Esophagus squamous epithelium (tissue), 4 donors: ENCODE measurements around the genes TMEM106B and VWDE.

DNA sequence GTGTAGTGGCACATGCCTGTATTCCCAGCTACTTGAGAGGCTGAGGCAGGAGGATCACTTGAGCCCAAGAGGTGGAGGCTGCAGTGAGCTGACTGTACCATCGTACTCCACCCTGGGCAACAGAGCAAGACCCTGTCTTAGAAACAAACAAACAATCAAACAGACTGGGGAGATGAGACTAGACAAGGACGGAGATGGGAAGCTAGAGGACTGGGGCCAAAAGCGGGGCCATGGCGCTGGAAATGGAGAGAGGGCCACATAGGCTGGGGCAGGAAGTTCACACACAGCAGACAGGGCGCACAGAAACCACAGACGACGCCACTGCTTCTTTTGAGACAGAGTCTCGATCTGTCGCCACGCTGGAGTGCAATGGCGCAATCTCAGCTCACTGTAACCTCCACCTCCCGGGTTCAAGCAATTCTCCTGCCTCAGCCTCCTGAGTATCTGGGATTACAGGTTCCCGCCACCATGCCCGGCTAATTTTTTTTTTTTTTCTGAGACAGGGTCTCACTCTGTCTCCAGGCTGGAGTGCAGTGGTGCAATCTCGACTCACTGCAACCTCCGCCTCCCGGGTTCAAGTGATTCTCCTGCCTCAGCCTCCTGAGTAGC is 24.5 kb downstream of the DAGLB start:
- PRO-cap = no peak
- RAMPAGE, long total RNA, 4 experiments = no peak in any of the 4 experiments

DNA sequence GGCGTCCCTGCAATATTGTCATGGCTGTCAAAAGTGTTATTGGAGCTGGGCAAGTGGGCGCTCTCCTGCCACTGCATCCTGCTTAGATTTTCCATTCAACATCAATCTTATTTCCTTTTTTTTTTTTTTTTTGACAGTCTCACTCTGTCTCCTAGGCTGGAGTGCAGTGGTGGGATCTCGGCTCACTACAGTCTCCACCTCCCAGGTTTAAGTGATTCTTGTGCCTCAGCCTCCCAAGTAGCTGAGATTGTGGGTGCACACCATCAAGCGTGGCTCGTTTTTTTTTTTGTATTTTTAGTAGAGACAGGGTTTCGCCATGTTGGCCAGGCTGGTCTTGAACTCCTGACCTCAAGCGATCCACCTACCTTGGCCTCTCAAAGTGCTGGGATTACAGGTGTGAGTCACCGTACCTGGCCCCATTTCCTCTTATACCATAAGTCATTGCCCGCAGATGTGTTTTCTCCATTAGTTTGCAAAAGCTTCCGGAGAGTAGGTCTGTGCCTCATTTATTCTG is 119.9 kb upstream of the CCZ1B start:
- PRO-cap = no peak
- RAMPAGE, long total RNA, 4 experiments = no peak in any of the 4 experiments

- PRO-cap = no peak
- RAMPAGE, long total RNA, 4 experiments = no peak in any of the 4 experiments
Measured at GRCh38 chr7:7260771-7261281, 78.5 kb downstream of the C1GALT1 start.

DNA sequence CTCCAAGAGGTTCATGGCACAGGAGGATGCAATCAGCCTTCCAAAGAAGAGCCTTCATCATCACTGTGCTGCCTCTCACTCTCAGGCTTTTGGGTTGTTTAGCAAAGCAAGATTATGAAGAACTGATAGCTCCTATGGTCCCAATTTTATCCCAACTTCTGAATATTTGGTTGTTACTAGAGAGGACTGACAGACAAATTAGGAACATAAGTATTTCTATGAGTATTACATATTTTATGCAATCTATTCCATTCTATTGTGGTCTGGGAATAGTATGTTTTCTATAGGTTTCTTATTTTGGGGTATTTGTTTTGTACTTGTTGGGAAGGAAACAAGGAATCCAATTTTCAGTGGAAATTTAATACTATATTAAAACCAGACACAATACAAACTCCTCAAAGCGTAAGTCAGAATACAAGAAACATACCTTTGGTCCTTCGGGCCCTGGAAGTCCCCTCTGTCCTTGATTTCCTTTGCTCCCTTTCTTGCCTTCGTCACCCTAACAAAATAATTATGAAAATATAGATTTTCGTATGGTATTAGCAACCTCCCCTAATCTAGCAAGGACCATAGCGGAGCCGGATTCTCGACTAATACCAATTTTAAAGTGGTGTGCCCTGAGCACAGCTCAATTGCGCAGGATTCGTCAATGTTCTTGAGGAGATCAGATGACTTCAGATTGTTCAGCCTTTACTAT is 95.2 kb downstream of the COL28A1 start:
- PRO-cap = no peak
- RAMPAGE, long total RNA, 4 experiments = no peak in any of the 4 experiments

DNA sequence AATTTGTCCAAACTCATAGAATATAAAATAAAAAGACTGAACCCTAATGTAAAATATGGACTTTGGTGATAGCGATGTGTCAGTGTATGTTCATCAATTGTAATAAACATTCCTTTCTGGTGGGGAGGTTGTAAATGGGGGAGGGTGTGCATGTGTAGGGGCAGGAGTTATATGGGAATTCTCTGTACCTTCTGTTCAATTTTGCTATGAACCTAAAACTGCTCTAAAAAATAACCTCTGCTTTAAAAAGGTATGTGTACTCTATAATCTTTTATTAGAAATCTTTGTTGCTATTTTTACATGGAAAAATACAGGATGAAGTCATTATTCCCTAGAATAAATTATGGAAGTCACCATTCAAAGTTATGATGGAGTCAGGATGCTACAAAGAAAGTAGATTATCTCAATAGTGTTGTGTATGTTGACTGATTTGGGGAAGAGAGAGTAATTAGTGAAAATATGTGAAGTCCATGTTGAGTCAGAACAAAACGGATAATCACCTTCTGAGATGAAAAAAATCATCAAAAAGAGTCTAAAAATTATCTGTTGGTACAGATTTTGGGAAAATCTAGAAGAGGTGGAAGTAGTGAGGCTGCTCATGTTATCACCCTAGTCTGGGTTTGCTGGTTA is 12.6 kb downstream of the RPA3 start:
- PRO-cap = no peak
- RAMPAGE, long total RNA, 4 experiments = no peak in any of the 4 experiments

GRCh38 chr7:7715551-7716286 is 2.7 kb downstream of the RPA3 start:
- PRO-cap = no peak
- RAMPAGE, long total RNA, 4 experiments = no peak in any of the 4 experiments

DNA sequence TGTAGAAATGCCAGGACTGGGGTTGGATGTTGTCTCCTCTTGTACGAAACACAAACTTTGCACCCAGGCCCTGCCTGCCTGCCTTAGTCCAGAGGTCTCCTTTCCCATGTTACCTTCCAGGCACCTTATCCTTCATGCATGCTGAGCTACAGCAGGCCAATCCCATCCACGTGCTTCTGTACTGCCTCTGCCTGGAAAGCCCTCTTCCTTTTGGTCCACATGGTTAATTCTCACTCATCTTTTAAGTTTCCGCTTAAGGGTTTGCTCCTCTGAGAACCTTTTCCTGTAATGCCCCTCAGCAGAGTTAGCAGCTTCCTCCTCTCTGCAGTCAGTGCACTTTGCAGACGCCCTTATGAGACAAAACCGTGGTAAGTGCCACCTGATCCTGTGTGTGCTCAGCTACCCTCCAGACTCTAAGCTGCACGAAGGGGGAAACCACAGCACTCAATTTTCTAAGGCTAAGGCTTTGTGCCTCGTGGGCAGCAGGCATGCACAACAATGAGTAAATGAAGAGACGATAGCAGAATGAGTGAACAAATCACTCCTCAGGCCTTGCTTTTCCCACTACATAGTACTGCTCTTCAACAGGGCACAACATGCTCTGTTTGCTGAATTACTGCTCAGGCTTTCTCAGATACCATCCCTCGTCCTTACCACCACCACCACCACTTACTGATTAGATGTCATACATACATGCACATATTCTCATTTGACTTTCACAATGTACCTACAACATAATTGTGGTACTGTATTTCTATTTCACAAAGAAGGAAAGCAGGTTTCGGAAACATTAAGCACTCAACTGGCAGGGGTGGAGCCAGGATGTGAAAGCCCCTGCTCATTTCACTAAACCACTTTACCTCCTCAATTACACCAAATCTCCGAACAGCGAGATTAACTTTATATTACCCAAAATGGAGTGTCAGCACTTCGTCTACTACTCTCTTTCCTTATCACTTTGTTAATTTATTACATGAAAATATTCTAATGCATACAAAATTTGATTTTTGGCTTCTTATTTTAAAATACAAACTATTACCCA is 85.5 kb downstream of the ICA1 start:
- PRO-cap = bidirectional peak, plus-strand start at position 382 of the sequence, minus-strand start at position 354 of the sequence
- RAMPAGE, long total RNA, 4 experiments = no peak in any of the 4 experiments

- PRO-cap = no peak
- RAMPAGE, long total RNA, 4 experiments = no peak in any of the 4 experiments
Measured at GRCh38 chr7:8254489-8254993, 7.4 kb downstream of the ICA1 start.

DNA sequence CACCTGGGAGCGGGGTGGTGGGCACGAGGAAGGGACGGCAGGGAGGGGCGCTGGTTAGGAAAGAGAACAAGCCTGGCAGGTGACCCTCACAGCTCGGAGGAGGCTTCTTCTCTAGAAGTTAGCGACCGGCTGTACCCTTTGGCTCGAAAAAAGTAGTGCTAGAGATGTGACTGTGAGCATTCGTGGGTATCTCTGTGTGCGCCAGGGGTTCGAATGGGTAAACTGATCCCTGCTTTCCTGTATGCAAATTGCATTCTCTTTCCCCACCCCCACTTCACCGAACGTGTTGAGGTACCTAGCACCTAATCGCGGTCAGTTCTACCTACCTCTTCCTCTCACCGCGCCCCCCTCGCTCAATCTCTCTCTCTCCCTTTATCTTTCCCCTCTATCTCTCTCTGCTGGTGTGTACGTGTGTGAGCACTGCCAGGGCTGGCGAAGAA is 1.4 kb downstream of the NXPH1 start:
- PRO-cap = no peak
- RAMPAGE, long total RNA, 4 experiments = no peak in any of the 4 experiments

DNA sequence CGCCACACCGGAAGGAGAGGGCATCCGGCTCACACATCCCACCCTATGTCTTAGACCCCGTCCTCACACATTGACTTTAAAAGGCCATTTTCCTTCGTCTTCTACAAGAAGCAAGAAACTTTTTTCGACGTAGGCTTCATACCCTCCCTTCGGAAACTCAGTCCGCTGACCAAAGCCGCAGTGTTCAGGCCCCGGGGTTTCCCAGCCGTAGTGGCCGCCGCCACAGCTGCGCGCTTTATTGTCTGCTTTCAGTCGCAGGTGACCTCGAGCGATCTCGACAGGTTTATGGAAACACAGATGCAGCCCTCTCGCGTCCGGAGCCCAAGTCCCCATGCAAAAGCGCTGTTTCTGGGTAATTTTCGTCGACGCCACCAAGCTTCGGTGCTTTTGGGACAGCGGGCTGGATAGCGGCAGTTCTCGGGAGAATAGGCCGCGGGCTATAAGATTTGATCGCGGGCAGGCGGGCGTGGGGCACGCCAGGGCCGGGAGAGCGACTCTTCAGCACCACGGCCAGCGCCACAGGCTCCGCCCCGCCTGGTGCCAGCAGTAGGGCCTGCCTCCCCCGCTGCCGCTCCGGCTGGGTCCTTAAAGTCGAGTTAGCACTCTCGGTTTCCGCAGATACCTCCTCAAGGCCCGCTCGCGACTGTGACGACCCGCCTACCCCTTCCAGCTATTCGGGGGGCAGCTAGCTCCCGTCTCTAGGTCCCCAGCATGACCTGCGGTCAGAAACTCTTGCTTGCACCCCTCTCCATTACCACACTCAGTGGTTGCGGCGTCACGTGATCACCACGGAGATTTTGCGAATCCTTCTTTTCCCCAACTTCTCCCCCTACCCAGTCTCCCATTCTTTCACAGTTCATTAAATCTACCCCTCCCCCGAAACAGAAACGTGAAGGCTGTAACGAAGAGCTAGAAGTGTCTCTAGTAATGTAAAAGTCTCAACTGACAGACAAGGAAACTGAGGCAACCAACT is 9.4 kb downstream of the NXPH1 start:
- PRO-cap = no peak
- RAMPAGE, long total RNA, 4 experiments = no peak in any of the 4 experiments

DNA sequence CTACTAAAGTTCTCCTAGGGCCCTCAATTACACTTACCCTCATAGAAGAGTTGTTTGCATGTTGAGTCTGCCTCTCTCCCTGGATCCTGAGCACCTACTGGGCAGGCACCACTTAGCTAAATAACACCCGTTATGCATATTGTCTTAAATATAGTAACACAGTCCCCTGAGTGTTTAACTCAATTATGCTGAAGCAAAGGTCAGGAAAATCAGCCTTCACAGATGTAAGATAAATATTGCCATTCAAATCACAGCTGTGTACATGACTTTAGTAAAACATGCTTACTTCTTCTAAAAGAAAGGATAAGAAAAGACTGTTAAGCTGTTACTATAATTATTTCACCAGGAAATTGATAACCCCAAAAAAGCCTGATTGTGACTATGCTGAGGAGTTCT is 700.2 kb downstream of the NDUFA4 start:
- PRO-cap = no peak
- RAMPAGE, long total RNA, 4 experiments = no peak in any of the 4 experiments

DNA sequence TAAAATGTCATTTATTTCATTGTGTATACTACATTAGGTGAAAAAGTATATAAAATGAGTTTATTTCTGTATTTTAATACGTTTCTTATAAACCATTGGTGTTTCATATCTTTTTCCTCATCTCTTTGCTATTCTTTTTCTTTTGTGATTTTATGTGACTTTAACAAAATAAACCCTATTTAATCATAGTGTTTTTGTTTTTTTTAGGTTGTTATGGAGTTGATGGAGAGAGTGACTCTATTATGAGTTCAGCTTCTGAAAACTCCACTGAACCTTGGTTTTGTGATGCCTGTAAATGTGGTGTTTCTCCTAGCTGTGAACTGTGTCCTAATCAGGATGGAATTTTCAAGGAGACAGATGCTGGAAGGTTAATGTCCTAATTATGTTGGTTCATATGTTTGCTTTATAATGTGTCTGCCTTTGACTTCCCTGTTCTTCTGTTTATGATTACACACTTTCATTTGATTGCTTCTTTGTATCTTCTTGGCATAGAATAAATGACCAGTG is 39.9 kb downstream of the PHF14 start:
- PRO-cap = no peak
- RAMPAGE, long total RNA, 4 experiments = no peak in any of the 4 experiments

GRCh38 chr7:11090828-11091361 is 117.2 kb downstream of the PHF14 start:
- PRO-cap = no peak
- RAMPAGE, long total RNA, 4 experiments = no peak in any of the 4 experiments

GRCh38 chr7:12031748-12032072 is 179.4 kb upstream of the TMEM106B start:
- PRO-cap = no peak
- RAMPAGE, long total RNA, 4 experiments = no peak in any of the 4 experiments

DNA sequence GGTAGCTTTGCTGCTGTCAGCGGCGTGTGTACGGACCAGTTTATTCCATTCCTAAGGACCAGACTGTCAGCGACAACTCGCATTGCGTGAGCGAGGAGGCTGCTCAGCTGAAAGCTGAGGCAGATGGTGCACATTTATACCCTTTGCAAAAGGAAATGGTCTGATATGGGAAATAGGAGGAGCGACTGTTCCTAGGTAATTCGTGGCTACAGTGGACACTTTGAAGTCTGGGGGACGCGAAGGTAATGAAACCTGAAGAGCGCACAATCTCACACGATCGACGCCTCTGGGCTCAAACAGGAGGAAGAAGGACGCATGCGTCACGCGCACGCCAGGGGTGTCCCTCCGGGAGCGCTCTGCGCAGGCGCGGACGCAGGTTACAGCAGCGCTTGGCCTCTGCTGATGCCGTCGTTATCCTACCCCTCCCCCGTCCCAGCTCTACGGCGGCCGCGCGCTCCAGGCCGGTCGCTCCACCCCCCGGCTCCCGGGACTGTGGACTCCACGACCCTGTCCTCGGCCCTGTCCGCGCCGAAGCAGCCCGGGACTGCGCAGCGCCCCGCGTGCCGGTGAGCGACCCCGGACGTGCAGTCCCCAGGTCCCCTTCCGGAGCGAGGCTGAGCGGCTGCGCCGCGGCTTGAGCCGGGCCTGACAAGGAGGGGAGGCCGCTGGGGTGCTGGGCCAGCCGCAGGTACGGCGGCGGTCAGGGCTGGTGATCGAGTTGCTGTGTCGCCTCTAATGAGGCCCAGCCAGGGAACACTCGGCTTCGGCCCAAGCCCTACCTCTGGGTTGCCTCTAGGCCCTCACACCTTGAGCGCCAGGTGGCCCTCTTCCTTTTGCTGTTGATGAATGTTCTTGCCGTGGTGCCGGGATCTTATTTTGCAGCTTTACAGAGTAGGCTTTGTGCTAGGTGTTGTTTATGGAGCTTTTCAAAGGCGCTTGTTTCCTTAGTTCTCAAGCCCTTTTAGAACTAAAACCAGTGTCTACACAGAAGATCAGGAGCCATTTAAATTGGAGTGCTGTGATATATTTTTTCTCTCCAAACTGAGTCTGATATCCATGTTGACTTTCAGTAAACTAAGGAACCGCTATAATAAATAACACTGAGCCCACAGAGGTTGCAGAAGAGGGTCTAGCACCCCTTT is at the start of gene TMEM106B:
Gene TMEM106B (plus strand): TSS at position 435 of the 1,142 bp plus-strand sequence.
- PRO-cap = bidirectional peak, plus-strand start at position 435 of the sequence, minus-strand start at position 294 of the sequence; unidirectional peak, minus-strand start at position 728 of the sequence
- RAMPAGE, long total RNA, 4 experiments = start-site peak on the plus strand in 4 of 4 experiments, centred at positions 448 to 480 of the sequence, 221 to 821 reads per replicate

DNA sequence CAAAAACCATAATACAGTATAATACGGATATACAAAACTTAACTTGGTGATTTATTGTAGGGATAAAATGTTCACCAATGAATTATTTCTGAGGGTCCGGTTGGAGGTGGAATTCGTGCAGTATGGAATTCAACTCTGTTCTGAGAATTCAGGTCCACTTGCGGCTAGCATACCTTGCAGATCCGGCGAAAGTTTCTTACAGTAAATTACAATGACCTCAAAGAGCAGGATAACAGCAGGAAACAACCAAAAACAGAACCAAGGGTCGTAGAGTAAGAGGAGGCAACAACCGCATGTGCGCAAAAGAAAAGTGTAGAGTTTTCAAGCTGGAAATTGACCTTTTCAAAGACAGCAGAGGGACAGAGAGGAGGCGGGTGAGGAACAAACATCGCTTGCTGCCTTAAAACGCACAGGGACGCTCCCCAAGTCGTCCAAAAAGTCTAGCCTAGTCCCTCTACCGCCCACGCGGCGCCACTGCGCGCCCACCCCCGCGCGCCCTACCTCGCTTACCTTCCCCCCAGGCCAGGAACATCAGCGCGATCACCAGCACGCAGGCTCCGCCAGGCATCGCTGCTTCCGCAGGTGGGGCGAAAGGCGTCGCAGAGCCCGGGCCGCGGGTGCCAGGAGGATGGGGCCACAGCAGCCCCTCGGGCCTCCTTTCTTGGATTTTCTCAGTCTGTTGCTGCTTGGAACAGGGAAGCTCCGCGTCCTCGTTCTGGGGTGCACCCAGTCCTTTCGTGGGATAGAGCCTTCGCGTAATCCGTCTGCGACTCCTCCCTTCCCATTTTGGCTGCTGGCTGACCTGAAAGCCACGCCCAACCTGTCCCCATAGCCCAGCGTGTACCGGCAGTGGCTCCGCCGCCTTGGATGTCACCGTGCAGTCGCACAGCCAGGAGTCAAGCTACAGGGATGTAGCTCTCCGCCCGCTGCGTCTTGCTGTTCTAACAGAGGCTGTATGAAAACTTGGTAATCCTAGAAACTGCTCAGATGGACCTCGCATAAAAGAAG is at the start of gene VWDE:
Gene VWDE (minus strand): TSS at position 717 of the 1,008 bp plus-strand sequence.
- PRO-cap = bidirectional peak, plus-strand start at position 602 of the sequence, minus-strand start at position 572 of the sequence; bidirectional peak, plus-strand start at position 880 of the sequence, minus-strand start at position 717 of the sequence
- RAMPAGE, long total RNA, 4 experiments = start-site peak on the minus strand in 1 of 4 experiments, centred at position 738 of the sequence, 16 reads per replicate

GRCh38 chr7:12431926-12432412 is 28.3 kb upstream of the VWDE start:
- PRO-cap = no peak
- RAMPAGE, long total RNA, 4 experiments = no peak in any of the 4 experiments

DNA sequence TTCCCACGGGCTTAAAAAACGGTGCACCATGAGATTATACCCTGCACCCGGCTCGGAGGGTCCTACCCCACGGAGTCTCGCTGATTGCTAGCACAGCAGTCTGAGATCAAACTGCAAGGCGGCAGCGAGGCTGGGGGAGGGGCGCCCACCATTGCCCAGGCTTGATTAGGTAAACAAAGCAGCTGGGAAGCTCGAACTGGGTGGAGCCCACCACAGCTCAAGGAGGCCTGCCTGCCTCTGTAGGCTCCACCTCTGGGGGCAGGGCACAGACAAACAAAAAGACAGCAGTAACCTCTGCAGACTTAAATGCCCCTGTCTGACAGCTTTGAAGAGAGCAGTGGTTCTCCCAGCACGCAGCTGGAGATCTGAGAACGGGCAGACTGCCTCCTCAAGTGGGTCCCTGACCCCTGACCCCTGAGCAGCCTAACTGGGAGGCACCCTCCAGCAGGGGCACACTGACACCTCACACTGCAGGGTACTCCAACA is 6.7 kb upstream of the ENSG00000226690 start:
- PRO-cap = no peak
- RAMPAGE, long total RNA, 4 experiments = no peak in any of the 4 experiments

DNA sequence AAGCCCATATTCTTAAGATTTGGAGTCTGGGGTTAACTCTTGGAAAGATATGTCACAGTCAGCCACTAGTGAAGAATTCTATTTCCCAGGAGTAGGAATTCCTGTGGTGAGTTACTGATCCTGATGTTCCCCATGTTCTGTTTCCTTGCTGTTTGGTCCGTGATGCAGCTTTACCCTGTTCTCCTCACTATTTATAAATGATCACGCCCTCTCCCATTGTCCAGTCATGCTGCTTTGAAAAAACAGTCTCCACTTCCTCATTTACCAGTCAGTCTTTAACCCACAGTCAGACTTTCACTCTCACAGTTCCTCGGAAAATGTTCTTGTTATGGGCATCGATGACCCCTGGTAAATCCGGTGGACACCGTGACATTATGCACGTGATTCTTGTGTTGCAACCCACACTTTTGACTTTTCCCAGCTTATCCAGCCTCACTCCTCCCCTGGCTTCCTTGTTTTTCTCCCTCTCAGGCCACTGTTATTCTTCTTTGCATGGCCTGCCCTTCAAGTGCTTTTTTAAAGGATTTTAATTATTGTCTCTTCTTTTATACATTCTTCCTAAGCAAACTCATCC is 14.4 kb downstream of the SCIN start:
- PRO-cap = no peak
- RAMPAGE, long total RNA, 4 experiments = no peak in any of the 4 experiments

GRCh38 chr7:12931413-12931816 is 244.0 kb downstream of the ARL4A start:
- PRO-cap = no peak
- RAMPAGE, long total RNA, 4 experiments = no peak in any of the 4 experiments